UCH-1 (cell line): ENCODE results near the genes MUC21, HLA-B and NCR3.

DNA sequence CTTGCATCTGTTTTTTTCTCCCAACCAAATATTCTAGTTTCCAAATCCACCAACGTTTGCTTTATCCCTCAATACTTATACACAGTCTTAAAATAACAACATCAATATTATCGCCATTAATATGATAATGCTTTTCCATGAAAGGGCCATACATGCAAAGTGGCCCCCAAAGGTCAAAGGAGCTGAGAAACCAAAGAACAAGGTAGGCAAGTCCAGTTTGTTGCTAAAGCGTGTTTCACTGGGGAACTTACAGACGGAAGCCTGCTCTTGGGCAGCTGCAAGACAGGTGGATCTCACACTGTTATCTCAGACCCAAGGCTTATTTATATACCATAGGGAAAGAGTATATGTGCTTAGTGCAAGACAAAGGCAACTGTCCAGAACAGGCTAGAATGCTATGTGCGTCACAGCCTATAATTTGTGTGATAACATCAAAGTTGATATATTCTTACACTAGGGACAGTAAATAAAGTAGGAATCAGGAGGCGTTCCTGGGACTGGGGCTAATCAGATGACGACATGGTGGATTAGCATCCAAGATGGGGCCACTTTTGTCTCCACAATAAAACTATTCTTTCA is 54.7 kb upstream of the IER3 start:
- RRBS: no CpG with 5 or more reads among the region's 7 CpGs

DNA sequence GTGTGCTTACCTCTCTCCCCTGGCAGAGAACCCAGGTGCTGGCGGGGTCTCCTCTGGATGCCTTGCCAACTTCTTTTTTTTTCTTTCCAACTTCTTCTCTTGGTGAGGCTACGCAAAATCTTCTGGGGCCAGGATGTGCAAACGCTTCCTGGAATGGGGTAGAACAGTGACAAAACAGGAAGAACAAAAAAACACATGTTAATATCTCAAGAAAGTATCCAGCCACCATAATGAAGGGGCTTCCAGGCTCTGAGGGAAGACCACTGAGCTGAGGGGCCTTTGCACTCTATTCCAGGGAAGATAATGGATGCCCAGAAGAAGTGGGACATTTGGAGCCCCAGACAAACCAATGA is 53.8 kb upstream of the DDR1 start:
- RRBS: no CpG with 5 or more reads among the region's 3 CpGs

DNA sequence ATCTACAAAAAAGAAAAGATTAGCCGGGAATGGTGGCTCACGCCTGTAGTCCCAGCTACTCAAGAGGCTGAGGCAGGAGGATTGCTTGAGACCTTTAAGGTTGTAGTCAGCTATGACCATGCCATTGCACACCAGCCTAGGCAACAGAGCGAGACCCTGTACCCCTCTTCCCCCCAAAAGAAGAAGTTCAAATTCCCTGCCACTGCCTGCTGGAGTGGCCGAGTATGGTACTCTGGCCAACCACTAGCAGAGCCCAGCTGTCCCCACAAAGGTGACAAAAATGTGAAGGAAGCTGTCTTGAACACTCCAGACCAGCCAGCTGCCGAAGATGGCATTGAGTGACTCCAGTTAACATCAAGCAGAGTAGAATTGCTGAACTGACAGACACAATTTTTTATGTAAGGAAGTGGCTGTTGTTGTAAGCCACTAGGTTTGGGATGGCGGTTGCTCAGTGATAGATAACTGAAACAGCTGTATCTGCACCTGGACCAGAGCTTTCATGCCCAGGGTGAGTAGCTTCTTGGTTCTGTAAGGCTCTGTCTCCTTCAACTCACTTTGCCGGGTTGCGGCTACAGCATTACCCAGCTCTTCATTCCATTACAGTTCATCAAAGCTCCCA is 49.8 kb upstream of the DDR1 start:
- RRBS: no CpG with 5 or more reads among the region's 8 CpGs

GRCh38 chr6:30839687-30840100 is 44.6 kb upstream of the DDR1 start:
- RRBS: no CpG with 5 or more reads among the region's 2 CpGs

- RRBS: no CpG with 5 or more reads among the region's 19 CpGs
Measured at GRCh38 chr6:30882396-30883557, 1.5 kb upstream of the DDR1 start.

- RRBS: no CpG with 5 or more reads among the region's 8 CpGs
Measured at GRCh38 chr6:30890212-30890773, 6.0 kb downstream of the DDR1 start.

GRCh38 chr6:30926501-30927014 is 5.4 kb downstream of the SFTA2 start:
- RRBS: no CpG with 5 or more reads among the region's 5 CpGs

GRCh38 chr6:30983629-30983957 is at the start of gene MUC21:
Gene MUC21 (plus strand): TSS chr6:30983718.
- RRBS: no CpG with 5 or more reads among the region's 3 CpGs

GRCh38 chr6:31126453-31127307 is 6.4 kb upstream of the CDSN start:
- RRBS: no CpG with 5 or more reads among the region's 17 CpGs

DNA sequence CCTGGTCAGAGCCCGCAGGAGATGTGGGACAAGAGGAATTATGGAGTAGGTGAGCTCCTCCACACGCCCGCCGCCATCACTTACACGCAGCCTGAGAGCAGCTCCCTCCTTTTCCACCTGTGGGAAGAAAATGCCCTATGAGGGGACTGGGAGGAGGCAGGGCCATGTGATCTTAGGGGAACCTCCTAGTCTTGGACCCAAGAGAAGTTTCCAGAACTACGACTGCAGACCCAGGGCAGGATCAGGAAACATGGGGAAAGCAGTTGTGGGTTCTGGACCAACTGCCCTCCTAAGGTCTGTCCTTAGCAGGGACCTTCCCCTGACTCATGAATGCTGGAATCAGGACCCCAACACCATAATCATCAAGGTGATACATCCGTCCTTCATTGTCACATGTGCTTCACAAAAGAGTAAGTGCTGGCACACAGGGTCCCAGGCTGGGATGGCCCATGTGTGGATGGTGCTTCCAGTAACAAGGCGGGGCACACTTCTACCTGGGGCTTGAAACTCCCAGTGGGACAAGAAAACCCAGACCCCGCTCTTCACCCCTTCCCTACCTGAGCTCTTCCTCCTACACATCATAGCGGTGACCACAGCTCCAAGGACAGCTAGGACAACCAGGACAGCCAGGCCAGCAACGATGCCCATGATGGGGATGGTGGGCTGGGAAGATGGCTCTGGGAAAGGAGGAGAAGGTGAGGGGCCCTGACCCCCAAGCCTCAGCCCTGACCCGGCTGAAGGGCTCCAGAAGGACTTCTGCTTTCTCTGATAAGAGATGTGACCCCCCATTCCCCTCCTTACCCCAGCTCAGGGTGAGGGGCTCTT is 2.3 kb downstream of the HLA-C start:
- RRBS: no CpG with 5 or more reads among the region's 12 CpGs

- RRBS: 3% methylated on average over 24 of the region's 70 CpGs
Measured at GRCh38 chr6:31356563-31357249, at the start of gene HLA-B. Gene HLA-B (minus strand): TSS chr6:31357179.

DNA sequence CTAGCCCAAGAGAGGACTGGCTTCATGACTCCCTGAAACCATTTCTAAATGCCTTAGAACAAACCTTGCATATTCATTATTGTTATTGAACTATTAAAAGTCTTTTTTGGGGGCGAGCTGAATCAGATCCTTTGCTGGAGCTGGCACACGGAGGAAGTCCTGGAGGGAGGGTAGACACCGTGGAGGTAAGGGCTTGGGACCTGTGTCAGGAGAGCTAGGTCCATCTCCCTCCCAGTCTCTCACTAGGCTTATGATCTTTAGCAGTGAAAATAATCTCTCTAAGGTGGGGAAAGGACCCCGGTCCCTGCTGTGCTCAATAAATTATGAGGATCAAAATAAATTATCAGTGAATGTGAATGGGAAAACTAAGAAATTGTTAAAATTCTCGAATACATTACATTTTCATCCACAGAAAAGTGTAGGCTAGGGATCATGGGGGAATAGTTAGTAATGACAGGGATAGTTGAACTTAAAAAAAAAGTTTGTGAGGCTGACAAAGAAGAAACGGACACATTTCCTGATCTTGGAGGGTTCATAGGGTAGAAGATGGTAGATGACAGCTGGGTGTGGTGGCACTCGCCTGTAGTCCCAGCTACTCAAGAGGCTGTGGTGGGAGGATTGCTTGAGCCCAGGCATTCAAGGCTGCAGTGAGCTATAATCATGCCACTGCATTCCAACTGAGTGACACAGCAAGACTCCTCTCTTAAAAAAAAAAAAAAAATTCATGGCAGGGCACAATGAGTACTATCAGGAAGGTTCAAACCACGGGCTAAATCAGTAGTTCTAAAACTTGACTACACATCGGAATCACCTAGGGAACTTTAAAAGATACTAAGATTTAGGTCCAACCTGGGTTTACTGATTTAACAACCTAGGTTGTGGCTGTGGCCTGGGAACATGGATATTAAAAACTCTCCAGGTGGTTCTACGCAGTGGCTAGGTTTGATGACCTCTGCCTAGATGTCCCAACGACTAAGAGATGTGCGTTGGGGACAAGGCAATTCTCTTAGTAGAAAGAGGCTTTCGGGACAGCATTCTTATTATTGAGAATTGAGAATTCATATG is 2.1 kb upstream of the MICA start:
- RRBS: no CpG with 5 or more reads among the region's 13 CpGs

DNA sequence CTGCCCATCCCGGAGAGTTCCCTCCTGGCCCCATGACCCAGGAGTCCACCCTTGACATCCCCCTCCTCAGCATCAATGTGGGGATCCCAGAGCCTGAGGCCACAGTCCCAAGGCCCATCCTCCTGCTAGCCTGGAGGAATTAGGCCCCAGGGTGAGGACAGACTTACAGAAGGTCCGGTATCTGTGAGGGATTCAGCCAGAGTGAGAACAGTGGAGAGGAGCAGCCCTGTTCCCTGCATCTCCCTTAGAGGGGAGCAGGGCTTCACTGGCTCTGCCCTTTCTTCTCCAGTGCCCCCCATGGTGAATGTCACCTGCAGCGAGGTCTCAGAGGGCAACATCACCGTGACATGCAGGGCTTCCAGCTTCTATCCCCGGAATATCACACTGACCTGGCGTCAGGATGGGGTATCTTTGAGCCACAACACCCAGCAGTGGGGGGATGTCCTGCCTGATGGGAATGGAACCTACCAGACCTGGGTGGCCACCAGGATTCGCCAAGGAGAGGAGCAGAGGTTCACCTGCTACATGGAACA is 8.9 kb downstream of the MICB start:
- RRBS: no CpG with 5 or more reads among the region's 7 CpGs

DNA sequence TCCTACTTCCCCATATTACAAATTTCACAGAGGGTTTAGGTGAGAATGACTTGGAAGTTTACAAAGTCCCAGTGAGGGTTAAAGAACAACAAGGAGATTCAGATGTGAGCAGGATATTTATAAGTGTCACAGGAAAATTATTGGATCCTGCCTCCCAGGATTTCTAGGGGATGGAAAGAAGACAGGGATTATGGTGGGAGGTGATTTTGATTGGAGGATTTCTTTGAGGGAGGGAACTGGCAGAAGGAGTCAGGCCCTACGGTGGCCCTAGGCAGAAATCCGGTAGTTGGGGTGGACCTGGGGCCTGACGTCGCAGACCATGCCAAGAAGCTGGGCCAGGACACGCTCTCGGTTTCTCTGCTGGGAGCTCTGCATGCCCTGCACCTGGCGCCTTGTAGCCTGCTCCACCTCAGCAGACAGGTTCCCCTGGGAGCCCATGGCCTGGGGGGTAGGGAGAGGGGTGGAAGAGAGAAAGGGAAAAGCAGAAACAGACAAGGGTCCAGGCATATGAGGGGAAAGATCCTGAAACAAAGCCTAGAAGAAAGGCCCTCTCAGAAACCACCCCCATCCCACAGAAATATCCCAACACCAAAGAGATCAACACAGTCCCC is 1.2 kb downstream of the ATP6V1G2 start:
- RRBS: no CpG with 5 or more reads among the region's 7 CpGs

GRCh38 chr6:31545752-31546489 is 487 bp downstream of the ATP6V1G2 start:
- RRBS: no CpG with 5 or more reads among the region's 10 CpGs

GRCh38 chr6:31581205-31581850 is 896 bp downstream of the LTB start:
- RRBS: no CpG with 5 or more reads among the region's 30 CpGs

- RRBS: no CpG with 5 or more reads among the region's 6 CpGs
Measured at GRCh38 chr6:31592818-31593319, at the start of gene NCR3. Gene NCR3 (minus strand): TSS chr6:31593006.

DNA sequence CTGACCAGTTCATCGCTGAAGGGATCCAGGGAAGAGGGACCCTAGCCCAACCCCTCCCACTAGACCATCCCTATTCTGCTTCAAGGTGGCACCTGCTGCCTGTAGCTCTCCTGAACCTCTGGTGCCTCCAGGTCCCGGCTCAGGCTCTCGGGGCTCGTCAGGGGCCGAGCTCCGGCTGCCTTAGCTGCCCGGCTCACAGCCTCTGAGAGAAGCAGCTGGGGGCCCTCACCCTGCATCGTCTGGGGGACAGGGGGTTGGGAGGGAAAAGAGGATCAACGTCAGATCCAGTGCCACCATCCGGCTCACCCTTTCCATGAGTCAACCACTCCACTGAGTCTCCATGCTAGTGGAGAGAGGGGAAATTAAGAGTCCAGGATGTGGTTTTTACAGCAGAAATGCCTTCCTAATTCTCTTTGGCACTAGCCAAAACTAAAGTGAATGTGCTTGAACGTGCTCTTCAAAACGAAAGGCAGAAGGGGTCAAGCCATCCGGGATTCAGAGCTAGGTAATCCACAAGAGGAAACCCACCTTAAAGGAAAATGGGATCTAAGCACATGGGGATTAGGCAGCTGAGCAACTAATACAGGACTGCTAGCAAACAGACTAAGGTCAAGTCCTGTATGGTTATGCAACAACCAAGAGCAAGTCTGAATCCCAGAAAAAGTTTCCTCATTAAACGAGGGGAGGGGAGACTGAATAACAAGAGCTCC is 12.9 kb downstream of the BAG6 start:
- RRBS: 88% methylated on average over 8 of the region's 14 CpGs

- RRBS: 79% methylated on average over 2 of the region's 14 CpGs
Measured at GRCh38 chr6:31661875-31662819, 1.6 kb upstream of the C6orf47 start.

DNA sequence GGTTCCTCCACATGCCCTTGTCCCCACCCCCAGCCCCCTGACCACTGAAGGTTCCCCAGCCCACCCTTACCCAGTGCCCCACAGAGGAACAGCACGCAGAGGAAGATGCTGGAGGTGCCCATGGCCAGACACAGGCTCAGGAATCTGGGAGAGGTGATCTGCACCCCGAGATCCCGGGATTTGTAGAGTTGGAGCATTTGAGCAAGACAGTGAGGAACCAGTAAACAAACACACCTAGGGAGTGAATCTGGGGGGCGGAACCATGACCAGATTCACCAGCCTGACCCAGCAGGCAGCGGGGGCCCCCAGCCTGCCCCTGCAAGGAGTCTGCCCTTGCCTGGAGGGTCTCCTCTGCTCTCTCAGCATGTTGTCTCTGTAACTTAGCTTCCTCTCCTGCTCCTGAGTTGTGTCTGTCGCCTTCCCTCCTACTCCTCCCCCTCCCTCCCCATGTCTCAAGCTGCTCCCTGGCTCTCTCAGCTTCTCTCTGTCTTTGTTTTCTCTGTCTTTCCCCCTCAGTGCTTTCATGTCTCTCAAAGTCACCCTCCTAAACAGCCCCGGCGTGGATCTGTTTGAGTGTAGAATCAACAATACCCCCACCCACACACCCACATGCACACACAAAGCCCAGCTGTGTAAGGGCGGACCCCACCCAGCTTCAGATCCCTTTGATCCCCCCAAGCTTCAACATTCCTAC is 1.3 kb upstream of the LY6G6D start:
- RRBS: no CpG with 5 or more reads among the region's 9 CpGs